Metastatic Liver Carcinoma in the Adrenal Gland (tissue), 2 donors: Measurements from ENCODE around the gene ZNF281.

DNA sequence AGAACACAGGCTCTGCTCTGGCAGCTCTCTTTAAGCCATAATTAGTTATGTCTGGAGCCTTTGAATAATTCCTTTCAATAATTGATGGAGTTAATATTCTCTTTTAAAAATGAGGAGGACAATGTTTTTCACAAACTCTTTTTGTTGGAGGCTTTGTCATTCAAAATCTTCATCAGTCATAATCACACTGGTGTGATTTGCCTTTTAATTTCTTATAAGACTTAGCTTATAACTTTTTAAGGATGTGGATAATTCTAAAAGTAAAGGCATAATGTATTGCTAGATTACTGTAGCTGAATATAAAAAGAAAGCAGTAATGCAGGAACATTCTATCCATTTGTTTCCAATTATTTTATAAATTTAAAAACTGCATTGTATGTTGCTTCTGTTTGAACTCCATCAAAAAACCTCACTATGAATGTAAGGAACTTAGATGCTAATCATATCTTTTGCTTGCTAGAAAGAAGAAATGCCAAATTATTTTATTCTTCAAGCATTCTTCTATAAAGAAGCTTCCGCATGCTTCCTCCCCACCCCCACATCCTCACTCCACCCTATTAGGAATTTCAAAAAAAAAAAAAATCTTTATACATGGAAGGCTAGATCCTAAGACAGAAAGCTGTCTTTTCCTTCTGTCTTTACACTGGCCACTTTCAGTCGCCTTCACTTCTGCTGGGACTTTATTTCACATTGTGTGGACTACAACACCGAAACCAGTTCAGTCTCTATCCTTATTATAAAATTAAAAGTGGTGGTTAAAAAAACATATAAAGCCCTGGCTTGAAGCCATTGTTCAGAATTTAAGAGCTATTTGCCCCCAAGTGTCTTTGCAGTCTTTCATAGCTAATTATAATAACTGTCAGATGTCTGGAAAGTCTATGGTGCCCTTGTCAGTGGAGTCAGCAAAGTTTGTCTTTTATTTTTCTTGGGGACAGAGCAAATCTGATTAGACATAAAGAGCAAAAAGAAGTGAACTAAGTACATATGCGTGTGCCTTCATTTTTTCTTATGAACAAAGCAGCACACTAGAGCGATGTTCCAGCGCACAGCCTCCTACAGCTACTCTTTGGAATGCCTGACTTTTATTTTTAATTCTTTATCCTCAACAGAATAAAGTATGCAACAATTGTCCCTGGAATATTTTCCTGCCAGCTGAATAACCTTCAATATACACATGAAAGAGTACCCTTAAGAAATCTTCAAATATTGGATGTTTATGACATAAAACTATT, 297.5 kb downstream of the PTPRC start:
- PRO-cap, 2 experiments, result no peak in any of the 2 experiments

GRCh38 chr1:199691405-199692207, 335.9 kb upstream of the NR5A2 start:
- PRO-cap, 2 experiments, result no peak in any of the 2 experiments

DNA sequence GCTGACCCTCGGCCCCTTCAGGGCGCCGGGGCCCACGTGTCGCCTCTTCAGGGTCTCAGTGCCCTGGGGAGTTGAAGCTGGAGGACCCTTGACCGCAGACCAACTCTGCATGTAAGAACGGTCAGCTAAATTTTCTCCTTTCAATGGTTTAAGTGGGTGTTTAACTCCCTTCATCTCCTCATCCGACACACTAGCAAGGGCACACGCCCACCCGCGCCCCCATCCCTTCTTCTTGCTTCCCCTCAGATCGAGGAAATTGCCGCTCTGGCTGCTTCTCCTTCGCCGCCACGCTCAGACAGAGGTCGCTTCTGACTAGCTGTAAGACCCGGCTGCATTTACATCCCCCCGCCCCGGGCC, 10.9 kb downstream of the NR5A2 start:
- PRO-cap, 2 experiments, result no peak in any of the 2 experiments

GRCh38 chr1:200372184-200372485, 37.7 kb downstream of the ZNF281 start:
- PRO-cap, 2 experiments, result peak in 1 of 2 experiments; most common plus-strand start chr1:200372301 (in 1)

- PRO-cap, 2 experiments, result peak in 2 of 2 experiments; most common plus-strand start chr1:200405579 (in 1)
These were observed 4.5 kb downstream of the ZNF281 start for GRCh38 chr1:200405300-200405713.

- PRO-cap, 2 experiments, result no peak in any of the 2 experiments
These were observed 3.8 kb downstream of the ZNF281 start for GRCh38 chr1:200405927-200406540.

DNA sequence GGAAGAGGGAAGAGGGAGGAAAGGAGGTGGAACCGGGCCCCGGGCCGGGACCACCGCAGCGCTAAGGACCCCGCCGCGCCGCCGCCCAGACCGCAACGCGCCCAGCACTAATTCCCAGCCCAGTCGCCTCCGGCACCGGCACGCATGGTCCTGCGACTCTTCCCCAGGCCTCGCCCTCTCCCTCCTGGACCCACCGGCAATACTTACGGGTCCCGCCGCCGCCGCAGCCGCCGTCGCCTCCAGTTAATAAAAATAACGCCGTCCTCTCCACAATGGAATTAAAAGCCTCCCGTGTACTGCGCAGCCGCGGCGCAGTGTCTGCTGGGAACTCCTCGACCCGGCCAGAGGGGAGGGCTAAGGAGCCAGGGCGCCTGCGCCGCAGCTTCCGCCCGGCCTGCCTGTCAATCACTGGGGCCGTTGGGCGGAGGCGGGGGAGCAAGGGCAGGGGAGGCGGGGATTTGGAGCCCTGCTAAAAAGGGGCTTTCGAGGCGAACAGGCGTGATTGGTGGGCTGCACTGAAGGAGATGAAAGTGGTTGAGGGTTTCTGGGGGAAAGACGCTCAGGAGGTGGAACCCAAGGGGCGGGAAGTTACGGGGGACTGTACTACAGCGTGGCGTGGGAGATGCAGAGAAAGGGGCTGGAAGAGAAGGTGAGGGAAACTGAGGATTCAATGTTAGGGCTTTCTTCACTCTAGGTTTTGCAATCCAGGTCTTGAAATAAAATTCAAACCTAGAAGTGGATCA, at the start of gene ZNF281:
Gene ZNF281, minus strand, starts transcription at position 298 of the 743 bp plus-strand sequence.
- PRO-cap, 2 experiments, result peak in 2 of 2 experiments; most common plus-strand start position 411 of the sequence (in 1); most common minus-strand start position 254 of the sequence (in 2)

GRCh38 chr1:200413641-200414121, 3.8 kb upstream of the ZNF281 start:
- PRO-cap, 2 experiments, result no peak in any of the 2 experiments

- PRO-cap, 2 experiments, result no peak in any of the 2 experiments
These were observed 21.9 kb upstream of the KIF14 start for GRCh38 chr1:200642362-200642916.

- PRO-cap, 2 experiments, result no peak in any of the 2 experiments
These were observed 9.9 kb upstream of the GPR25 start for GRCh38 chr1:200862687-200863410.

DNA sequence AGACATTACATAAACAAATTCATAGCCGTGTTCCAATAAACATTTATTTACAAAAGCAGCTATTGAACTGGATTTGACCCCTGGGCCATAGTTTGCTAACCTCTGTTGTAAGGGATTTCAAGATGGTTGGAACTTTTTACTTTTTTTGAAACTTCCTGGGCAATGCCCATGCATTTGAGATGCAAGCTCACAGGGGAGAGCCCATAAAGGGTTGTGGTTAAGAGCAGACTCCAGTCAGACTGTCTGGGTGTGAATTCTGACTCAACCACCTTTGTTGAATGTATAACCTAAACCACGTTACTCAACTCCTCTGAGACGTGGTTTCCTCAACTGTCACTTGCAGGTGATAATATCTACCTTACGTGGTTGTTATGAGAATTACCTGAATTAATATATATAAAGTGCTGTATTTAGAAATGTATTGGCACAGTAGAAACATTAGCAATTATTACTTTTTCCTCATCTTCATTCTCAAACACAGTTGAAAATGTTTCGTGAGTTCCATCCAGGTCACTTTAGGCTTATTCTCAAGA, 11.1 kb downstream of the INAVA start:
- PRO-cap, 2 experiments, result no peak in any of the 2 experiments

GRCh38 chr1:201019057-201019870, 4.2 kb downstream of the KIF21B start:
- PRO-cap, 2 experiments, result peak in 2 of 2 experiments; most common plus-strand start chr1:201019676 (in 2); most common minus-strand start chr1:201019351 (in 1)

DNA sequence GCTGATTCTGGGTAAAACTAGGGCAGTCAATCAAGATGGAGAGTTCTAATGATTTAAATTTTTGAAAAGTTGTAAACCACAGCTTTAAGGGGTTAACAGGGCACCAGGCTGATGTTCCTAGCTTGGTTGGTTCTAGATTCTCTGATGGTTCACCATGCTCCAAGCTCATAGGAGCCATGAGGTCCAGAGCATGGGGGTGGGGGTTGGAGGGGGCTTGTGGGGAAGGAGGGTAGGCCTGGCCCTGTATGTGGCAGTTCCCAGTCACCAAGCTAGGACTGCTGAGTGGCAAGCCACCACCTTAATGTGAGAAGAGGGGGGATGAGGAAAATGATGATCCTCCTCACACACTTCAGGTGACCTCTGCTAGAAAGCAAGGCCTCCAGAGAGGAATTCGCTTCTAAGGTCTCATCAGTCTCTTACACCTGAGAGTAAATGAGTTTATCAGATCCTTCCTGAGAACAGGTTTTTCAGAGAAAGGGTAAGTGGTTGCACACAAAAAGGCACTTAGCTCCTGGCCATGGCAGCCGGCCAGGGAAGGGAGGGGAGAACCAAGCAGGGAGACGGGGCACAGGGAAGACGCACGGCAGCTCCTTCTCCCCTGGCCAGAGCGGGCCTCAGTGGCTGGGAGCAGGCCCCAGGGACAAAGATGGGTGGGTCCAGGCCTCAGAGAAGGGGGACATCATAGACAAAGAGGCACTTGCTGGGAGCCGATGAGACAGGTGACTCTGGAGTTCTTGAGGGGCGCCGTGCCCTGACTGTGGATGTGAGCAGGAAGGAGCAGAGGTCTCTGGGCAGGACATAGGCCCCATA, 3.5 kb upstream of the TNNT2 start:
- PRO-cap, 2 experiments, result no peak in any of the 2 experiments

- PRO-cap, 2 experiments, result no peak in any of the 2 experiments
These were observed 5.7 kb upstream of the LAD1 start for GRCh38 chr1:201404848-201405231.

- PRO-cap, 2 experiments, result no peak in any of the 2 experiments
These were observed 17.9 kb downstream of the PHLDA3 start for GRCh38 chr1:201451085-201451536.

DNA sequence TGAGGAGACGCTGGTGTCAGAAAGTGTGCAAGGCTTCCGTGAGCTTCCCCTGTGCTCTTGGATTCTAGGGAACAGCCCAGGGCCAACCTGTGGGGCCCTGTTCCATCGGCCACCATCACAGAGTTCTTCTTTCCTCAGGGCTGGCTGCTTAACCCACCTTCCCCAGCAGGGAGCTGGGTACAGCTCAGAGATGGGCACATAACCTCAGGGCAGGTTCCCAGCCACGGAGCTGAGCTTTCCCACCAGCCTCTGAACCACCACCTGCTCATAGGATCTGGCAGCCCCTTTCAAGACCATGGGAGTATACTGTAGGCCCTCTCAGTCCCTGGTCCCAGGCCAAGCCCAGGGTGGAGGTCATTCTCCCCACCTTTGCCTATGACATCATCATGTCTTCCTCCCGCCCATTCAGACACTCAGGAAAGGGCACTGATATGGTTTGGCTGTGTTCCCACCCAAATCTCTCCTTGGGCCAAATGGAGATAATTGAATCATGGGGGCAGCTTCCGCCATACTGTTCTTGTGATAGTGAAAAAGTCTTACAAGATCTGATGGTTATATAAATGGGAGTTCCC, 14.0 kb downstream of the CSRP1 start:
- PRO-cap, 2 experiments, result no peak in any of the 2 experiments

DNA sequence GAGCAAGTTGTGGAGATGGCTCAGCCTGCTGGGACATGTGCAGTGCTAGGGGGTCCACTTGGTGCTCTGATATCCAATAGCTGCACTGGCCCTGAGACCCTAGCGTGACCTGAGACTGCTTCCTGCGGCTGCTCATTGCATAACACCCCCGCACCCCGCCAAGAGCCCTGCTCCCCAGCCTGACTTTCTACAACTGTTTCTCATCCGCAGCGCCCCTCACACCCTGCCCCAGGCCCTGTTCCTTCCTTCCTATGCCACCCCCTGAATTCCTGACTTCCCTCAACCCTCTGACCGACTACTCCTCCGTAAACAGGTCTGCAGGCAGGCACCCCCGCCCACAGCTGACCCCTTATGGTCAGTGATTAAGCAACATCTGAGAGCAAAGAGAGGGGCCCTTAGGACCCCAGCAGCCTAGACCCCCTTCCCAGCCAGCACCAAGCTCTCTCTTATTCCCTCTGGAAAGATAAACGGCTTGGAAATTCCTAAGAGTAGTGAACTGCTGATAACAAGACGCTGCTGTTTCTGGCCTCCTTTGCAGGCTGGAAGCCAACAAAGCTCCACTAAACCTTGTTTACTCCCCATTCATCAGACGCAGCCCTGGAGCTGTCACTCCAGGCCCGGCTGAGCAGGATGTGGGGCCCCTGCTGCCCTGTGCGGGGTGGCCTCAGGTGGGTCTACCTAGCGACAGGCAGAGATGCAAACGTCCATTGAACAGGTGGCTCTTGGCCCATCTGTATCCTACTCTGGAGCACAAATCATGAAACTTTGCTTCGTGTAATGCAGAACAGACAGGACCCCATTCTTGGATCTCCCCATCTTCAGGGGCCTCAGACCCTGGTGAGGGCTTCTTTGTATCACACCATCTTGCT, 12.8 kb downstream of the CSRP1 start:
- PRO-cap, 2 experiments, result no peak in any of the 2 experiments

DNA sequence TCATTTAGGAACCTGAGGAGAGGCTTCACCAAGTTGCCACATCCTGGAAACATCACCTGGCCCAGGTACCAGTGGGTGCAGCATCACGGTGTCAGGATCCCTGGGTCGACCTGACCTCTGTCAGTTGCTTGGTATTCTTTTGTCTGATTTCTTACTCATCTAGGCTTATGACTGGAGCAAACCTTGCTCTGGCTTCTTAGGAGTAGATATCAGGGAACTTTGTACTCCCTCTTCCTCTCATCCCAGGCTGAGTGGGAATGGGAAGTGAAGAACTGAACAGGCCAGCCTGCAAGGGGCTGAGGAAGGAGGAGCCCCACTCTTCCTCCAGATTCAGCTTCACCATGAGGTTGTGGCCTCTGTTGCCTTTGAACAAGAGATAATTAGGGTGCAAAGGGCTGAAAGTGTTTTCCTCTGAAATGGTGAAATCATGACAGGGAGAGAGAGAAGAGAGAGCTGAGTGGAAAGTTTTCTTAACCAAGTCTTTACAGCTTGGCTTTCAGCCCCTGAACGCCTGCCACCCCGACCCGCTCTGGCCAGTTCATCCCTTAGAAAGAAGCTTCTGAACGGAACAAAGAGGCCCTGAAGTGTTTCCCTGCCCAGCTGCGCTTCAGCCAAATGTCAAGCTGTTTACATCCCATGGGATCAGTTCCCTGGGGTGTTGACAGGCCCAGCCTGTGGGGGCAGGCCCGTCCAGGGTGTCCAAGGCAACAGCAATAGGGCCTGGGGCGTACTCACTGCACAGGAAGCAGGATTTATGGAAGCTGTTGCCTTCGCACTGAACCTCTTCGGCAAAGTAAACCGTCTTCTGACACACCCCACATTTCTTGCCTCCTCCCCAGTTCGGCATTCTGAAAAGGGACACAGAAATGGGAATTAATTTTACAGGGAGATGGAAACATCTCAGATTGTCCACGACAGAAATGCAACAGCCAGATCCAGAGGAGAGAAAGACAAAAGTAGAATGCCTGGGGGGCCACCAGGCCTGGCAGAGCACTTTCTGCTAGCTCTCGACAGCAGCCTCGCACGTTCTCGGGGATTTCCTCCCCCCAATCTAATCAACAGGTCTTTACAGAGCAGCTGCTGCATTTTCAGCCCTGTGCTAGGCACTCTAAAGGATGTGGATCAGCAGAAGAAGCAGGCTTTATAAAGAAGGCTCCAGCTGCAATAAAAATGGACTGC, 11.1 kb downstream of the CSRP1 start:
- PRO-cap, 2 experiments, result no peak in any of the 2 experiments

- PRO-cap, 2 experiments, result no peak in any of the 2 experiments
These were observed 6.0 kb downstream of the CSRP1 start for GRCh38 chr1:201500561-201501682.

GRCh38 chr1:201536426-201537043, 2.4 kb upstream of the NAV1 start:
- PRO-cap, 2 experiments, result no peak in any of the 2 experiments